ENCODE data around the genes CSN2, NPFFR2, ANKRD17 and CXCL3.

GRCh38 chr4:69965576-69965899 lies at the start of gene CSN2:
CSN2 (minus strand) TSS chr4:69965728.
- PRO-cap, 10 experiments = no peak in any of the 10 experiments

DNA sequence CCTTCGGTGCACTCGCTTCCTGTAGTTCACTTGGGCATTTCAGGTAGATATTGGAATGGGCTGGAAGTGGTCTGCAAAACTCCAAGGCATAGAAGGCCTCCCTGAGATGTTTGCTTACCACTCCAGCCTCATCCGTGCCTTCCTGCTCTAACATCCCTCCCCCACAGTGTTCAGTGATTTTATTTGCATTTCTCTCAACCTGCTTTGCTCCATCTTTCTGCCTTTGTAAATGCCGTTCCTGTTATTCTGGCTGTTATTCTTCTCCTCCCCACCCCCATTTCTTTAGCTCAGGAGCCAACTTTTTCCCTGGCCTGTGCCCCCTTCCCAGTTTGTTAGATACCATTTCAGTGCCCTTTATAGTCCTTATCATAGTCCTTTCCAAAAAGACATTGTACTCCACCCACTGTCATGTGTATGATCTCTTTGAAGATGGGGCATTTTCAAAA lies 25.6 kb downstream of the MOB1B start:
- PRO-cap, 10 experiments = no peak in any of the 10 experiments

- PRO-cap, 10 experiments = no peak in any of the 10 experiments
These were observed 2.5 kb downstream of the DCK start for GRCh38 chr4:70995870-70996496.

DNA sequence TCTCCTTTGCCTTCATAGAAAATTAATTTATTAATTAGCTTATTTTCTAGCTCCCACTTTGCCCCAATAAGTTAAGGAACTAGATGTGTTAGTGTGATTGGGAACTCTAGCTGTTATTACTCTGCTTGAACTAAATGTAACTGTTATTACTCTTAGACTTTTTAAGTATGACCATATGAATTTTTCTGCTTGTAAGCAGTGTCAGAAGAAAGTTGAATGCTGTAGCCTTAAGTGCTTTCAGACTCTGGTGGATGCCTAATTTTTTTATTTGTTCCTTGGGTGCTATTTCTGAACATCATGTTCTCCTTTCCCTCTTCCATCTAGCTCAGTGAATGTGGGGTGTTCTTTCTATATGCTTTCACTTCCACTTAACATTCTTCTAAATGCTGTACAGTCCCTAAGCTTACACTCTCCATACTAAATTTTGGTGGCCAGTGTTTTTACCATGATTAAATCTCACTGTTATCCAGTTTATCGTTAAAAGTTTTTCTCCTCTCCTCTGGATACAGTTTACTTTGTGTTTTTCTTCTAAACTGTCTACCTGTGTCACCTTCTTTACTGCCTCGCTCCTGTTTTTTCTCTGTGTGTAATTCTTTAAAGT lies 3.6 kb downstream of the DCK start:
- PRO-cap, 10 experiments = no peak in any of the 10 experiments

DNA sequence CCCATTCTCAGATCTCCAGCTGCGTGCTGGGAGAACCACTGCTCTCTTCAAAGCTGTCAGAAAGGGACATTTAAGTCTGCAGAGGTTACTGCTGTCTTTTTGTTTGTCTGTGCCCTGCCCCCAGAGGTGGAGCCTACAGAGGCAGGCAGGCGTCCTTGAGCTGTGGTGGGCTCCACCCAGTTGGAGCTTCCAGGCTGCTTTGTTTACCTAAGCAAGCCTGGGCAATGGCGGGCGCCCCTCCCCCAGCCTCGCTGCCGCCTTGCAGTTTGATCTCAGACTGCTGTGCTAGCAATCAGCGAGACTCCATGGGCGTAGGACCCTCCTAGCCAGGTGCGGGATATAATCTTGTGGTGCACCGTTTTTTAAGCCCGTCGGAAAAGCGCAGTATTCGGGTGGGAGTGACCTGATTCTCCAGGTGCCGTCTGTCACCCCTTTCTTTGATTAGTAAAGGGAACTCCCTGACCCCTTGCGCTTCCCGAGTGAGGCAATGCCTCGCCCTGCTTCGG lies 65.8 kb downstream of the DCK start:
- PRO-cap, 10 experiments = no peak in any of the 10 experiments

- PRO-cap, 10 experiments = no peak in any of the 10 experiments
These were observed 49.2 kb downstream of the SLC4A4 start for GRCh38 chr4:71236267-71236712.

DNA sequence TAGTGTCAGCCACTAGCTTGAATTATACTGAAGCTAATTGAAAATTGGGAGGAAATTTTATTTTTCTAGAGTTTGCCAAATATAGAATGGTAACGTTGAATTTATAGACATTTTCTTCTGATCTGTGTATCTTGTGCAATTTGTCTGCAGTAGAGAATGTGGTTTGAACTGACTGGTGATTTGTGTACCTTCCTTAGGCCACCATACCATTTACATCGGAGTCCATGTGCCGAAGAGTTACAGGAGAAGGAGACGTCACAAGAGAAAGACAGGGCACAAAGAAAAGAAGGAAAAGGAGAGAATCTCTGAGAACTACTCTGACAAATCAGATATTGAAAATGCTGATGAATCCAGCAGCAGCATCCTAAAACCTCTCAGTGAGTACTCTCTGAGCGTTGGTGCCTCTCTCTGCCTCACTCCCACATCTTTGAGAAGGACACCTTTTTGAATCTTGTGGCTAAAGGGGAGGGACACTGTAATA lies 68.0 kb downstream of the SLC4A4 start:
- PRO-cap, 10 experiments = no peak in any of the 10 experiments

DNA sequence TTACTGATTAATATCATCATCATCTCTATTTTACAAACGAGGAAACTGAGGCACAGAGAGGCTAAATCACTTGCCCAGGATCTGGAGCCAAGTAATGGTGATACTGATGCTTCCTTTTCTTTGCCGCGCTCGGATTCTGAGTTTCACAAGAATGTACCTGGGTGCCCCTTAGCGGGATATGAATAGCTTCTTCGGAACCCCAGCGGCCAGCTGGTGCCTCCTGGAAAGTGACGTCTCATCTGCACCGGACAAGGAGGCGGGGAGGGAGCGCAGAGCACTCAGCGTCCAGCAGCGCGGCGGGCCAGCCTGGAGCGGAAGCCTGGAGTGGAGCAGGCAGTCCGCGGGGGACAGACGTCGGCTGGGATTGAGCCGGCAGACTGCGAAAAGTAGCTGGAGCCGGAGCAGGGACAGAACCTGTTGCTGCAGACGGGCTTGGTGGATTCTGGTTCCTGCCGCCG lies at the start of gene NPFFR2:
Gene NPFFR2 (plus strand): TSS at position 277 of the 458 bp plus-strand sequence.
- PRO-cap, 10 experiments = peak in 2 of 10 experiments; most common plus-strand start position 251 of the sequence (in 1)

DNA sequence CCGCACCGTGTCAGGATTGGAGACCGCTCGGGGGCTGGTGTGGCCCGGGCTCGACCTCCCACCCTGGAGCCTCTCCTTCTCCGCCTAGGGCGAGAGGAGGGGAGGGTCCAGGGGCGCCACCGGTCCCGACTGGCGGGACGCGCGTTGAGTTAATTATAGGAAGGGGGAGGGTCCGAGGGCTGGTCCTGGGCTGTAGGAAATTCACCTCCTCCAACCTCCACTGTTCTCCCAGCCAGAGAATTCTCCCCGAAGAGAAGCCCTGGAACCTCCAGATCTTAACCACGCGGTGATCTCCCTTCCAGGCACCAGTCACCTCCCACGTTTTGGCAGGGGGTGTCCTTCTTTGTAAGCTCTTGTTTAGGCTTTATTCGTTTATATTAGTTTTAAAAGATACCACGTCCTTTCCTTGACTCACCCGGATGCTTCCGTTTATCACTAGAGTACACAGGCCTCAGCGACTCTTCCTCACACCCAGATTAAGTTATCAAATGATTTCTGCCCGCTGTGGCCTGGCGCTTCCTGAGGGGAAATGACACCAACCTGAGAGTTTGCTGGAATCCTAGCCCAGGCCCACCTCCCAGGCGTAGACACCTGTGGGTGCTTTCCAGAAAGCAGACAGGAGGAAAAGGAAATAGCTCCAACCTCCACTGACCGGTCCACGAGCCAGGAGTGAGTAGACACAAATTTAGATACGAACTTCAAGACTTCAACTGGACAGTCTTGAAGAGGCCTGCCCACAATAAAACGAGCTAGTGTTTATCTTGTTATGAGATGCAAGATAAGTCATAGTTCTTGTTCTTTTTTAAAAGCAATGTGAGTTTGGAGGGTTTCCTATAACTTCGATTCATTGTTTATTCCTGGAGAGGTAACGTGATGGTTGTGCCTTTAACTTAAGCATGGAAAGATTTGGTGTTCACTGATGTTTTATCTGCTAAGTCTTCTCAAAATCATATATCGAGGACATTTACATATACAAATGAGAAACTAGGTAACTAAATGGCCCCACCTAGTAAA lies 747 bp upstream of the ADAMTS3 start:
- PRO-cap, 10 experiments = no peak in any of the 10 experiments

DNA sequence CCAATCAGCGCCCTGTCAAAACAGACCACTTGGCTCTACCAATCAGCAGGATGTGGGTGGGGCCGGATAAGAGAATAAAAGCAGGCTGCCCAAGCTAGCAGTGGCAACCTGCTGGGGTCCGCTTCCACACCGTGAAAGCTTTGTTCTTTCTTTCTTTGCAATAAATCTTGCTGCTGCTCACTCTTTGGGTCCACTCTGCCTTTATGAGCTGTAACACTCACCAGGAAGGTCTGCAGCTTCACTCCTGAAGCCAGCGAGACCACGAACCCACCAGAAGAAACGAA lies 197.5 kb upstream of the ADAMTS3 start:
- PRO-cap, 10 experiments = no peak in any of the 10 experiments

- PRO-cap, 10 experiments = no peak in any of the 10 experiments
These were observed 7.7 kb downstream of the ANKRD17 start for GRCh38 chr4:73250749-73251418.

GRCh38 chr4:73257879-73258870 lies at the start of gene ANKRD17:
ANKRD17 (minus strand) TSS chr4:73258798.
- PRO-cap, 10 experiments = peak in 10 of 10 experiments; most common plus-strand start chr4:73258722 (in 4); most common minus-strand start chr4:73258795 (in 6)

- PRO-cap, 10 experiments = no peak in any of the 10 experiments
These were observed 6.5 kb upstream of the ALB start for GRCh38 chr4:73397537-73397997.

- PRO-cap, 10 experiments = no peak in any of the 10 experiments
These were observed 5.0 kb downstream of the ALB start for GRCh38 chr4:73409099-73409516.

GRCh38 chr4:73741120-73741547 lies 765 bp downstream of the CXCL8 start:
- PRO-cap, 10 experiments = no peak in any of the 10 experiments

- PRO-cap, 10 experiments = no peak in any of the 10 experiments
These were observed 1.3 kb downstream of the CXCL8 start for GRCh38 chr4:73741548-73742100.

DNA sequence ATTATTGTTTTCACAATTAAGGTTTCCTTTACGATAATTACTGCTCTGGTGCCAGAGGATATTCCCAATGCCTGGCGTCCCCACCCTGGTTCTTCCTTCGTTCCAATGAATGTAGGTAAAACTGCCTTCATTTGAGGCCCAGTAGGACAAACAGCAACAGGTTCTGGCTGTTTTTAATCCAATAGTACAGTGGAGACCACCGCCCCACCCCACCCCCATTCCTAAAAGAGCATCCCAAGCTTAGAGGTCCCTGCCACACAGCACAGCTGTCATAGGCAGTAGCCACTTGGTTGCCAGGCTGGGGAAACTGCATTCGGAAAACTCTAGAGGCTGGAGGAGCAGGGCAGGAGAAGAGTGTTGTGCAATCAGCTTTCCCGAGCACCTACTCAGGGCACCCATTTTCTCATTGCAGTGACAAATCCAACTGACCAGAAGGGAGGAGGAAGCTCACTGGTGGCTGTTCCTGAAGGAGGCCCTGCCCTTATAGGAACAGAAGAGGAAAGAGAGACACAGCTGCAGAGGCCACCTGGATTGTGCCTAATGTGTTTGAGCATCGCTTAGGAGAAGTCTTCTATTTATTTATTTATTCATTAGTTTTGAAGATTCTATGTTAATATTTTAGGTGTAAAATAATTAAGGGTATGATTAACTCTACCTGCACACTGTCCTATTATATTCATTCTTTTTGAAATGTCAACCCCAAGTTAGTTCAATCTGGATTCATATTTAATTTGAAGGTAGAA lies 1.1 kb downstream of the CXCL1 start:
- PRO-cap, 10 experiments = no peak in any of the 10 experiments

- PRO-cap, 10 experiments = no peak in any of the 10 experiments
These were observed 3.7 kb downstream of the CXCL1 start for GRCh38 chr4:73872752-73873362.

- PRO-cap, 10 experiments = no peak in any of the 10 experiments
These were observed 17.5 kb upstream of the CXCL5 start for GRCh38 chr4:74015945-74016398.

GRCh38 chr4:74038241-74039372 lies at the start of gene CXCL3:
CXCL3 (minus strand) TSS chr4:74038689.
- PRO-cap, 10 experiments = peak in 9 of 10 experiments; most common plus-strand start chr4:74038622 (in 7); most common minus-strand start chr4:74038689 (in 8)